Esophagus muscularis mucosa (tissue), 4 donors: ENCODE measurements around the genes EIF5 and RD3L.

DNA sequence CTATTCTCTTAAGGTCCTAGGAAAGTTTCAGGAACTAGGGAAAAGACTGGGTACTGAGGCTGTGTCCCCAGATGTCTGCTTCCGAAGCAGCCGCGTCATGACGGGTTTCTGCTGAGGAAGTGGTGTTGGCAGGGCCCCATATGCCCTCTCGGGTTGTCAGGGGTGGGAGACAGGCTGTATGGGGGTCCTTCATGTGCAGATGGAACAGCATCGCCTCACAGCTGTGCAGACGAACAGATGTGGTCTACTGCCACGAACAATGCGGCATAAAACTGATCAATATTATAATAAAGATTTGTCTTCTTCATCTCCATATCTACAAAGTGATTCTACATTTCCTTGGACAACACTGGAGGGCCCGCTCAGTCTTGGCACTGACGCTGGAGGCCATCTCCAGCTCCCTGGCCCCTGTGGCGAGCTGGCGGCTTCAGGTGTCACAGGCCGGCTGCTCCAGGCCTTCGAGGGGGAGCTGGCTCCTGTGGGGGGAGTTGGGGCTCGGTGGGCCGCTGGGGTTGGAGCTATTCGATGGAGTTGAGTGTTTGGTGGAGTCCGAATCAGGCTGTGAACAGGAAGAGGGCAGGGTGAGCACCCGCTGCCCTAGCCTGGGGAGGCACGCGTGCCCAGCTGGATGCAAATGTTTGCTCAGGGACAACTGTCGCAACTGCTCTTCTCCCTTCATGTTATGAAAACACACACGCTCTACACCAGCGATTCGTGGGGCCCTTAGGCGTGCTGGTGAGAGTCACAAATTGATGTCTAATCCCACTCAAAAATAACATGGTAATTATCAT is 11.0 kb downstream of the AMN start:
- PRO-cap, result no peak
- RAMPAGE, long total RNA, 4 experiments, result no peak in any of the 4 experiments

DNA sequence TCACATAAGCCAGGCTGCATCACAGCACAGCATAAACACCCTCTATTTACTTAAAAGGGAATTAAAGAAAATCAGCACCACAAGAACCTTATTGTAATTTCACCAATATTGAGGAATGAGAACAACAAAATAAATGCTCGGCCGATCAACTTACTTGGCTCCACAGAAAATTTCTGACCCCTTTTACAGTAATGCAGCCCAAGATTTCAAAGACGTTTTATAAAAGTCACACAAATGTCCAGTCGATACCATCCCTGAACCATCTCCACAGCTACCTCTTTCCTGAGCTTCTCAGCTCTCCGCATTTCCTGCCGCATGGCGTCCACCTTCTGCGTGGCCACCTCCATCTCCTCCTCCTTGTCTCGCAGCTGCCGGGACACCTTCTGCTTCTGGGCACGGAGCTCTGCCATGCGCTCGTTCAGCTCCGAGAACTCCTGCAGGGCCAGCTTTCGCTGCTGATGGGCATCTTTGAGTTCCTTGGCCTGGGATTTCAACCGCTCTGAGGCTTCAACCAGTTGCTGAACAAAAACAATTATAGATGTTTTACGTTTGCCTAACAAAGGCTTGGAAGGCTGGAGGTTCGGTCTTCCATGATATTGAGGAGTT is 49.3 kb downstream of the AMN start:
- PRO-cap, result no peak
- RAMPAGE, long total RNA, 4 experiments, result no peak in any of the 4 experiments

GRCh38 chr14:103051356-103051782 is 6.0 kb downstream of the CDC42BPB start:
- PRO-cap, result no peak
- RAMPAGE, long total RNA, 4 experiments, result no peak in any of the 4 experiments

- PRO-cap, result no peak
- RAMPAGE, long total RNA, 4 experiments, result no peak in any of the 4 experiments
Observed at GRCh38 chr14:103052292-103052819, 5.0 kb downstream of the CDC42BPB start.

GRCh38 chr14:103112447-103112969 is 10.8 kb upstream of the TNFAIP2 start:
- PRO-cap, result no peak
- RAMPAGE, long total RNA, 4 experiments, result no peak in any of the 4 experiments

- PRO-cap, result bidirectional peak, plus-strand start at chr14:103121942, minus-strand start at chr14:103121644; bidirectional peak, plus-strand start at chr14:103122426, minus-strand start at chr14:103122082
- RAMPAGE, long total RNA, 4 experiments, result no peak in any of the 4 experiments
Observed at GRCh38 chr14:103121527-103122516, 1.4 kb upstream of the TNFAIP2 start.

DNA sequence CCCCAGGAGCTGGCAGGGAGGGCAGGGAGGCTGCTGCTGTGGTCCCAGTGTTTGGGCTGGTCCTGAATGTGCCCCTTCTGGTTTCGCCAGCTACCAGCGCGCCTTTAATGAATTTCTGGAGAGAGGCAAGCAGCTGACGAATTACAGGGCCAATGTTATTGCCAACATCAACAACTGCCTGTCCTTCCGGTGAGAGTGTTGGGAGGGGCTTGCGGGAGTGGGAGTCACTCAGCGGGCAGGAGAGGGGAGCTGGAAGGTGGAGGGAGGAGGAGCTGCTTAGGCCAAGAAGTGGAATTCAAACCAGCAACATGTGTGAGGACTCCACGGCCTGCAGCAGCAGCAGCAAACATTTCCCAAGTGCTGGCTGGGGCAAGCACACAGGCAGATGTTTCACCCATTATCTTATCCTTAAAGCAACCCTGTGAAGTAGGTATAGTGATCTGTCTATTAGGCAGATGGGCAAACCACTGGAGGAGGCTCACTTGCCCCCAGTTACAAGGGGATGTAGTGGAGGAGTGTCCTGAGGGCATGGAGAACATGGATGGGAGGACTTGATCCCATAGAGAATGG is 7.8 kb downstream of the TNFAIP2 start:
- PRO-cap, result bidirectional peak, plus-strand start at position 303 of the sequence, minus-strand start at position 106 of the sequence
- RAMPAGE, long total RNA, 4 experiments, result no peak in any of the 4 experiments

GRCh38 chr14:103186304-103186895 is 63.1 kb downstream of the TNFAIP2 start:
- PRO-cap, result no peak
- RAMPAGE, long total RNA, 4 experiments, result no peak in any of the 4 experiments

DNA sequence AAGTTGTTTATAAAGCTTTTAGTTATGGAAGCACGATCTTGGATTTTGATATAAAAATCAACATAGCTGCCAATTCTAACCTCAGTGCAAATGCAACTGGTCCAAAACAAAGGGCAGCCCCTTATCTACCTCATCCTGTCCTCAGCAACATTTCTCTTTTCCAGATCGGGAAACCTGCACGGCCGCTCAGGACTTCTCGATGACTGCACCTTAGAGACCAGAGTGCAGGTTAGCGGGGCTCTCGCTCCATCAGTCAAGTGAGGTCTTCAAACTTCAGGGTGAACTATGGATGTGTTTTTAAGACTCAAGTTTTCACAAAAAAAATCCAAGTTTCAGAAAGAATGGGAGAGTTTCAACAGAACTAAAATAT is 1.5 kb upstream of the EIF5 start:
- PRO-cap, result no peak
- RAMPAGE, long total RNA, 4 experiments, result no peak in any of the 4 experiments

DNA sequence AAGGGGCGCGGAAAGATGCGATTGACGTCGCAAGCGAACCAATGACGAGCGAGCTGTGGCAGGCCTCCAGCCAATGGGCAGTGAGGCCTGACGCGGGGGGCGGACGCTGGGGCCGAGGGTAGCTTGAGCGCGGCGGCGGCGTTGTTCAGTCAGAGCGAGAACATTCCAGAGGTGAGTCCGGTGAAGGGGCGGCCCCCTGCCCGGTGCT is at the start of gene EIF5:
Gene EIF5 (plus strand): TSS at position 148 of the 208 bp plus-strand sequence.
- PRO-cap, result bidirectional peak, plus-strand start at position 148 of the sequence, minus-strand start outside the sequence
- RAMPAGE, long total RNA, 4 experiments, result start-site peak on the plus strand in 4 of 4 experiments, centred at positions 122 to 131 of the sequence, 1,130 to 4,253 reads per replicate

GRCh38 chr14:103416596-103417203 is 31.5 kb downstream of the MARK3 start:
- PRO-cap, result no peak
- RAMPAGE, long total RNA, 4 experiments, result no peak in any of the 4 experiments

GRCh38 chr14:103439253-103439712 is 54.1 kb downstream of the MARK3 start:
- PRO-cap, result no peak
- RAMPAGE, long total RNA, 4 experiments, result no peak in any of the 4 experiments

GRCh38 chr14:103483904-103484494 is 38.6 kb downstream of the CKB start:
- PRO-cap, result no peak
- RAMPAGE, long total RNA, 4 experiments, result no peak in any of the 4 experiments

- PRO-cap, result no peak
- RAMPAGE, long total RNA, 4 experiments, result no peak in any of the 4 experiments
Observed at GRCh38 chr14:103512925-103513813, 9.5 kb downstream of the CKB start.

GRCh38 chr14:103722906-103723734 is 7.5 kb downstream of the ZFYVE21 start:
- PRO-cap, result bidirectional peak, plus-strand start at chr14:103723430, minus-strand start at chr14:103723328
- RAMPAGE, long total RNA, 4 experiments, result no peak in any of the 4 experiments

DNA sequence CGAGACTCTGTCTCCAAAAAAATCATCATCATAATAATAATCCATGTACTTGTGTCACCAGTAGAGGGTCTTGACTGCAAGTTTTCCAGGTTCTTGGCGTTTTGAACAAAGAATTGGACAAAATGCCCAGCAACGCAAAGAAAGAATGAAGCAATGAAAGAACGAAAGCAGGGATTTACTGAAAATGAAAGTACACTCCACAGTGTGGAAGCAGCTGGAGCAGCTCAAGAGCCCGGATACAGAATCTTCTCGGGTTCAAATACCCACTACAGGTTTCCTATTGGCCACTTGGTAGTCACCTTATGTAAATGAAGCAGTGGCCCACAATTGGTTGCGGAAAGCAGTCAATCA is 14.9 kb upstream of the PPP1R13B start:
- PRO-cap, result no peak
- RAMPAGE, long total RNA, 4 experiments, result no peak in any of the 4 experiments

- PRO-cap, result unidirectional peak, plus-strand start at chr14:103880168
- RAMPAGE, long total RNA, 4 experiments, result no peak in any of the 4 experiments
Observed at GRCh38 chr14:103879619-103880785, 32.6 kb upstream of the PPP1R13B start.

DNA sequence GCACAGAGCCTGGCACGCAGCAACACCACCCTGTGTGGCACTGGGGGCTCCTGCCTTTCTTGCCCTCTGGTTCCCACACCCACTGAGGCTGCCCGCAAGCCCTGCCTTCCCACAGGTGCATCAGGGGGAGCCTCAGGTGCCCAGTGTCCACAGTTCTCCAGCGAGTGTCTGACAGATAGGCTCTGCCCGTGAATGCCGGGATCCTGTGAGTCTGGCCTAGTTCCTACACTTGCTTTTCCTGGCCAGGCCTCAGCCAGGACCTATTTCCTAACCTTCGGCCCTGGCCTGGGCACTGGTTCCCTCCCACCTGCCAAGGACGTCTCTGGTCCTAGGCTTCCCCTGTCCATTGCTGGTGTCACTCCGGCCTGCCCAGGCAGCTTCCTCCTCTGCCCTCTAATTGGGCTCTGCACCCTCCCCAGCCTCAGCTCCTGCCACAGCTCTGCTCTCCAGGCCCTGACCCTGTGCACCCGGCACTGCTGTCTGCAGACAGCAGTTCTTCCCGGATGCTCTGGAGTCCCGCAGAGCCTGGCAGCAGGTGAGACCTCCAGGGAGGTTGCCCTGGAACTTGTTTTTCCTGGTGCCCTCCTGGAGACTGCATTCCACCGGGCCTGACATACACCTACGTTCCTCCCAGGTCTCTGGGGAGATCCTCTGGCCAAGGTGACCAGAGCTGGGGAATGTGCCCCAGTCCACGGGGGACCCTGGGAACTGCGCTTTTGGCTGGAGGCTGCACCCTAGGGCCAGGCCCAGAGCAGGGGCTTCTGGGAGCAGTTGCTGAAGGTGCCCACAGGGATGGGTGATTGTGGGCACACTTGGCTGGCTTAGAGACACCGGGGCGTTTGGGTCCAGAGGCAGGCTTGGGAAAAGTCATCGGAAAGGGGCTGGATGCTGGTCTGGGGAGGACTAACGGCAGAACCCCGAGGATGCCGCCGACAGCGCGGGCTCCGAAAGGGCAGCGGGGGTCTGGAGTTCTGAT is 29.9 kb downstream of the ATP5MJ start:
- PRO-cap, result no peak
- RAMPAGE, long total RNA, 4 experiments, result no peak in any of the 4 experiments

DNA sequence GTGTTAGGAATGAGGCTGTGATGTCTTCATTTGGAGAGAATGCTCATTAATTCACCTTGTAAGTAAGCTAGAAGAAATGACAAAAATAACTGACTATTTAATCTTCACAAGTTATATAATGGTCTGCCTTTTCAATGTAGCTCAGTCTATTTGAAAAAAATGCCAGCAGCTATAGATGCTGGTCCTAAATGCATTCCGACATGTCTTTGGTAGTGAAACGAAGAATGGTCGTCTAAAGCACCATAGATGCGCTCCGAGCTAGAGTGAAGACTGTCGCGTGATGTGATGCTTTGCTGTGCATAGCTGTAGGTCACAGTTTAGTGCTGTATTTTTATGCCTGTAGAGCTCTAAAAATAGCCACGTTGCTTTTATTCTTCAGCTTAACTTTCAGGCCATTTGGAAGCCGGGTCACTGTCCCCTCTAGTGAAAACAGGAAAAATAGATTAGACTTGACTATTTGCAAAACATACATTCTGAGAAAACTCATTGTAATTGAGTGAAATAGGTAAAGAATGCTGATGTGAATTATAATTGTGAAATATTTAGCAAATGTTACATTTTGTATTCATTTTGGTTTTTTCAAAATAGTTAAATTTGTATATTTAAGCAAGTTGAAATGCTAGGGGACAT is at the start of gene RD3L:
Gene RD3L (minus strand): TSS at position 272 of the 630 bp plus-strand sequence.
- PRO-cap, result no peak
- RAMPAGE, long total RNA, 4 experiments, result no peak in any of the 4 experiments

DNA sequence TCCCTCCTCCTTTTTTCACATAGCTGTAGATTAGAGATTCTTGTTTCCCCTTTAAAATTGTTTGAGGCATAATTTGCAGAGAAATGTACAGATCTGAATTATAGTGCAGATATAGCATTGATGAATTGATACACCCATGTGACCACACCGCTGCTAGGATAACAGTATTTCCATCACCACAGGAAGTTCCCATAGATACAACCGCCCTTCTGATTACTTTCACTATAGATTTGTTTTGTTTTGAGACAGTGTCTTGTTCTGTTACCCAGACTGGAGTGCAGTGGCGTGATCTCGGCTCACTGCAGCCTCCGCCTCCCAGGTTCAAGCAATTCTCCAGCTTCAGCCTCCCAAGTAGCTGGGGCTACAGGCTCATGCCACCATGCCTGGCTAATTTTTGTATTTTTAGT is 8.8 kb upstream of the ASPG start:
- PRO-cap, result no peak
- RAMPAGE, long total RNA, 4 experiments, result no peak in any of the 4 experiments